ENCODE measurements around a stretch of chr19.

GRCh38 chr19:2423597-2424560, 3.5 kb downstream of the TIMM13 start:
- PRO-cap: no peak
- RAMPAGE, long total RNA: no peak

DNA sequence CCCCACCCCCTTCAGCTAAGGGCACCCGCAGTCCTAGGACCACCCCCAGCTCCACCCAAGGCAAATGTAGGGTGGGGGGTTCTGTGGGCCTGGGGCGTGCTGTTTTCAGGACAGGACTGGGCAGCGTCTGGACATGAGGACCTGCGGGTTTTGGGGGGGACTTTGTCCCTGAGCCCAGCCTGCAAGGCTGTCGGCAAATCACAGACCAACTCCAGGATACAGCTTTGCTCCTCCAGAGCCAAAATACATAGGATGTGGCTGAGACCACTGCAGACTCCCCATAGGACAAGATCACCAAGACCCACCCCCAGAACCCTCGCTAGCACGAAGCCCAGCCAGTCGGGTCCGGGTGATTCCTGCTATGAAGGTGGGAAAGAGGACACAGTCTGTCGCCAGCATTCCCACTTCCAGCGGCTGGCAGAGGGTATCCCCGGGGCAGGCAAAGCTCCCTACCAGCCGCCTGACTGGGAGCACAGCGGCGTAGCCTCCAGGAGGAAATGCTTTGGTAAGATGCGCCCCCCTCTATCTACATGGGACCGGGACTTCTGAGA, 1.6 kb upstream of the TIMM13 start:
- PRO-cap: bidirectional peak, plus-strand start at position 338 of the sequence, minus-strand start at position 218 of the sequence
- RAMPAGE, long total RNA: no peak

DNA sequence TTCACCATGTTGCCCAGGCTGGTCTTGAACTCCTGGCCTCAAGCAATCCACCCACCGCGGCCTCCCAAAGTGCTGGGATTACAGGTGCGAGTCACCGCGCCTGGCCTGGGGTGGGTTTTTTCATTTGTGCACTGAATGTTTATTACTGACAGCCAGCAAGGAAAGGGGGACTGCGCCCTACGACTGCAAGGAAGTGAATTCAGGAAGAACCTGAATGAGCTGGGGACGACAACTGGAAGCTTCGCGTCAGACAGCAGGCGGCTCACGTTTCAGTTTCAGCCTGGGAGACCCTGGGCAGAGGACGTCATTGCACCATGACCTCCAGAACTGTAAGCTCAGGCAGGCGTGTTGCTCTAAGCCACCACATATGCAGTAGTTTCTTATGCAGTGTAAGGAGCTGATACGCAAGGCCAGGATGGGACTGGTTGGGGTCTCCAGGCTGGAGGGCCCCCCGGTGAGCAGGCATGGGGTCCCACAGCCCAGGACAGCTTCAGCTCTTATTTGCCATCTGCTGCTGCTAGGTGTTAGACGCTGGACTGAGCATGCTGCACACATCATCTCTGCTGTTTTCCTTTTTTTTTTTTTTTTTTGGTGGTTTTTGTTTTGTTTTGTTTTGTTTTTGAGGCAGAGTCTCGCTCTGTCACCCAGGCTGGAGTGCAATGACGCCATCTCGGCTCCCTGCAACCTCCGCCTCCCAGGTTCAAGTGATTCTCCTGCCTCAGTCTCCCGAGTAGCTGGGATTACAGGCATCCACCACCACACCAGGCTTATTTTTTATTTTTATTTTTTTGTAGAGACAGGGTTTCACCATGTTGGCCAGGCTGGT, 66.6 kb downstream of the GADD45B start:
- PRO-cap: bidirectional peak, plus-strand start at position 307 of the sequence, minus-strand start at position 200 of the sequence
- RAMPAGE, long total RNA: no peak

- PRO-cap: bidirectional peak, plus-strand start at chr19:2599168, minus-strand start at chr19:2599075; bidirectional peak, plus-strand start at chr19:2599404, minus-strand start at chr19:2599373; bidirectional peak, plus-strand start at chr19:2599552, minus-strand start at chr19:2599547
- RAMPAGE, long total RNA: no peak
These were observed 103.5 kb downstream of the GNG7 start for GRCh38 chr19:2598760-2599640.

DNA sequence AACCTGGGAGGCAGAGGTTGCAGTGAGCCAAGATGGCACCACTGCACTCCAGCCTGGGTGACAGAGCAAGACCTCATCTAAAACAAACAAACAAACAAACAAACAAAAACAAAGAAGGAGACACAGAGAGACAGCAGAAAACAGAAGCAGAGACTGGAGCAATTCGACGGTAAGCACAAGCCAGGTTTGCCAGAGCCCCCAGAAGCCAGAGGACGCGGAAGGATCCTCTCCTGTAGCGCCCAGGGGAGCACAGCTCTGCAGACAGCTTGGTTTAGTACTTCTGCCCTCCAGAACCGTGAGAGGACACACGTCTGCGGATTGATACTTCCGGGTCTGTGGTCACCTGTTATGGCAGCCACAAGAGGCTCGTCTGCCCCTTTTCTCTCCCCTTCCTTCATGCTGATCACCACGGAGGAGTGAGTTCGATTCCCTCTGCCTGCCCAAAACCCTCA, 80.9 kb downstream of the GNG7 start:
- PRO-cap: no peak
- RAMPAGE, long total RNA: no peak

GRCh38 chr19:2694984-2695594, 7.4 kb downstream of the GNG7 start:
- PRO-cap: no peak
- RAMPAGE, long total RNA: no peak

- PRO-cap: bidirectional peak, plus-strand start at chr19:2720111, minus-strand start at chr19:2720017; bidirectional peak, plus-strand start at chr19:2720565, minus-strand start at chr19:2720282
- RAMPAGE, long total RNA: no peak
These were observed 1.3 kb downstream of the DIRAS1 start for GRCh38 chr19:2719739-2720378.

GRCh38 chr19:2791920-2792376, 6.6 kb downstream of the THOP1 start:
- PRO-cap: no peak
- RAMPAGE, long total RNA: no peak

- PRO-cap: no peak
- RAMPAGE, long total RNA: no peak
These were observed 7.3 kb upstream of the ZNF555 start for GRCh38 chr19:2833613-2834740.

- PRO-cap: bidirectional peak, plus-strand start at chr19:2945181, minus-strand start at chr19:2944919
- RAMPAGE, long total RNA: no peak
These were observed 587 bp upstream of the ZNF77 start for GRCh38 chr19:2945079-2946036.

DNA sequence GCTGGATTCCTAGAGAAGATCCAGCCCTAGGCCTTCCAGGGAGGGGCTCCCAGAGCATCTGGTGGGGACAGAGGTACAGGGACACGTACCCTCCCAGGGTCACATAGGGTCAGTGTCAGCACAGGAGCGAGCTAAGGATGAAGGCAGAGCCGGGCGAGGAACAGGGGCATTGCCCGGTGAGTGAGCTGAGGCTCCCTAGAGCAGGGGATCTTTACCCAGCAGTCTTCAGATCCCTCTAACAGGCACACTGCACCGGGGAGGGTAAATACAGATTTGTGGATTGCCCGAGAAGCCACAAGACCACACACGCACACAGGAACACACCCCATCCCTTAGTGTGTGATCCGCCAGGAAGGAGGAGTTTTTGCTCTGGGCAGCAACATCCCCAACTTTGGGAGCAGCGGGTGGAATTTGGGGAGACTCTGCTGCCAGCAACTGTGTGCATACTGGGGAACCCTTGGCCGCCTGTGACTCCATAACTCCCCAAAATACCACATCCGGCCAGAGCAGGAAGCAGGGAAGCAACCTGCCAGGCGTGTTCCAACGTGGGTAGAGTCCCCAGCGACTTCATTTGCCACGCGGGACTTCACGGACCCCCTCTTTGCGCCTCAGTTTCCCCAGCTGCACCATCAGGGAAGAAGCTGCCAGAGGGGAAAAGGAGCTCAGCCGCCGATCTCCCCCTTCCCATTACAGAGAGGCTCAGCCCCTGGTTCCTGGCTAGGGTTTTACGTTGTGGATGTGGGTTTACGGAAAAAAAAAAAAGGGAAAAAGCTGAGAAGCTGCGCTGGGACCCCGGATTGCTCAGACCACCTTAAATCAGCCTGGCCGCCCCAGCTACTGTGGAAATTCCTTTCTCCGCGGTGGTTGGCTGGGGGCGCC, 5.9 kb upstream of the TLE2 start:
- PRO-cap: bidirectional peak, plus-strand start at position 494 of the sequence, minus-strand start at position 489 of the sequence; bidirectional peak, plus-strand start outside the sequence, minus-strand start at position 839 of the sequence
- RAMPAGE, long total RNA: no peak

DNA sequence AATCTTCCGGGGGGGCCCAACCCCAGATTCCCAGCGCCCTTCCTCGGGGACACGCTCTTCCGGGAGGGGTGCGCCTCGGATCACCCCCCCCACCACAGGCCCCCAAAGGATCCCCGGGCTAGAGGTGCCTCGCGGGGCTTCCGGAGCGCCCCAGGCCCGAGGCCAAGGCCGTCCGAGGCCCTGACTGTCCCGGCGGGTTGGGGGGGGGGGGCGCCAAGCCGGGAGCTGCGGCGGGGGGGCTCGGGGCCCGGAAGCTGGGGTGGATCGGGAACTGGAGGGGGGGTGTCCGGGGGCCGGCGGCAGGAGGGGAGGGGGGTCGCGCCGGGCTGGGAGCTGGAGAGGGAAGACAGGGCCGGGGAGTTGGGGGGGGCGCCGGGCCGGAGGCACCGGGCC, 611 bp downstream of the TLE5 start:
- PRO-cap: bidirectional peak, plus-strand start outside the sequence, minus-strand start at position 188 of the sequence
- RAMPAGE, long total RNA: start-site peak on the minus strand centred at position 197 of the sequence, 91 bp wide, 36 and 6 reads in 2 replicates

DNA sequence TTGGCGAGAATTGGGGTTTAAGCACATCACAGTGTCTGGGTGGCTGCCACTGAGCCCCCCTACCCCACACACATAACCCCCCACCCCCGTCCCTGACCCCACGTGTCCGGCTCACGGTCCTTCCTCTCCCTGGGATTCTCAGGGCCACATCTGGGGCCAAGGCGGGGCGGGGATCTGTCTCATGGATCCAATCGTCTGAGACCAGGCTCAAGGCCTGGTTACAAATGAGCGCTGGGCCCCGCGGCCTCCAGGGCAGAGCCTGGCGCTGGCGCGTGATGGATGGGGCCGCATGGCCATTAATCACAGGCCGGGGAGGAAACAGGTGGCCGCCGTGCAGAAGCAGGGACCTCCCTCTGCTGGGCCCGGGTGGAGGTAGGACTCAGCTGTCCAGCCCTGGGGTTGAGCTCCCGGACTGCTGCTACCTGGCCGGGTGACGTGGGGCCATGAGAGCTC, 5.7 kb upstream of the TLE5 start:
- PRO-cap: no peak
- RAMPAGE, long total RNA: no peak

DNA sequence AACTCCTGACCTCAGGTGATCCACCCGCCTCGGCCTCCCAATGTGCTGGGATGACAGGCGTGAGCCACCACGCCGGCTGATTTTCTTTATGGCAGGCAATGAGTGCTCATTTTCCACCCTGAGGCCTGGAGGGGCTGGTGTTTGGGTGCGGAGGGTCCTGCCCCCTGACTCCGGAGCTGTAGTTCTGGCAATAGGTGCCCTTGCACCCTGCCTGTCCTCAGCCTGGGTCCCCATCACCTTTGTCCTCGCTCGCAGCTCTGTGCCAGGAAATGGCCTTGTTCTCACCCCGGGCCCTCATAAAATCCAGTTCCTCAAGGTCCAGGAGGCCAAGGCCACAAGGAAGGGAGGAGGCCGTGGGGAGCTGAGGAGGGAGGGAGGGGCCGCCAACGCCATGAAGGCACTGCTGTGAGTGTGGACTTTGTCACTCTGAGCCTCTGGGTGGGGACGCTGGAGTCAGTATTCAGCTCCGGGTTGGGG, 9.3 kb upstream of the GNA11 start:
- PRO-cap: no peak
- RAMPAGE, long total RNA: no peak

DNA sequence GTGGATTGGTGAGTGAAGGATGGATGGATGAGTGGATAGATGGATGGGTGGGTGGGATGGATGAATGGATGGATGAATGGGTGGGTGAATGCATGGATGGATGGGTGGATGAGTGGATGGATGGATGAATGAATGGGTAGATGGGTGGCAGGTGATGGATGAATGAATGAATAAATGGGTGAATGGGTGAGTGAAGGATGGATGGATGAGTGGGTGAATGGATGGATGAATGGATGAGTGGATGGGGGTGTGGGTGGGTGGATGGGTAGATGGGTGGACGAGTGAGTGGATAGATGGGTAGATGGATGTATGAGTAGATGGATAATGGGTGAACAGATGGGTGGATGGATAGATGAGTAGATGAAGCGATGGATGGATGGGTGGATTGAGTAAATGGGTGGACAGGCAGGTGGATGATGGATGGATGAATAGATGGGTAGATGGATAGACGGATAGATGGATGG, 17.8 kb downstream of the GNA15 start:
- PRO-cap: no peak
- RAMPAGE, long total RNA: no peak

DNA sequence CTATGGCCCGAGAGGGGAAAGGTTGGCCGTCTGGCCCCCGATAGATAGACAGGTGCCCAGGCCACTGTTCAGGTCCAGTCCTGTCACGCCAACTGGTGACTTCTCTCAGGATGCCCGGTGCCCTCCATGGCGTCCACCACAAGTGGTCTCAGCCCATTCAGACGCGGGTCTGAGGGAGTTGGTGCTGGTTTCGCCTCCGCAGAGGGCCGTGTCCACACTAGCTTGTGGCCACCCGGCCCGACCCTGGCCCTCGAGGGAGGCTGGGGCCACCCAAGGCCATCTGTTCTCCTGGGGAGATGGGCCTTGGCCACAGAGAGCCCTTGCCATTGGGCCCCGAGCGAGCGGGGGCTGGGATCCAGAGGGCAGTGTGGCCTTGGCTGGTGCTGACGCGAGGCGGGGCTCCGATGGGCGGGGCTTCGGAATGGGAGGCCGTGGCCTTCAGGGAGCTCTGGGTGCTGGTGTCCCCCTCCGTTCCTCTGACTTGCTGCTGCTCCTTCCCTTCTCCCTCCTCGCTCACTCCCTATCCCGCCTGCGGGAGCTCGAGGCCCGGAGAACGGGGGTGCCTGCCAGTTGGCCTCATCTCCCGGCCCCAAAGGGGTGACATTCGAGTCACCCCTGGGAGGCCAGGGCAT, 3.9 kb downstream of the NCLN start:
- PRO-cap: no peak
- RAMPAGE, long total RNA: no peak

- PRO-cap: no peak
- RAMPAGE, long total RNA: no peak
These were observed 4.8 kb upstream of the NFIC start for GRCh38 chr19:3361499-3362034.

GRCh38 chr19:3462459-3463321, 17.6 kb downstream of the SMIM24 start:
- PRO-cap: no peak
- RAMPAGE, long total RNA: no peak

- PRO-cap: no peak
- RAMPAGE, long total RNA: no peak
These were observed 9.6 kb downstream of the SMIM24 start for GRCh38 chr19:3470719-3471091.

- PRO-cap: no peak
- RAMPAGE, long total RNA: start-site peak on the minus strand at chr19:3478918-3478944, 36 and 20 reads in 2 replicates
These were observed 1.6 kb downstream of the SMIM24 start for GRCh38 chr19:3478313-3479494.